Hair follicular keratinocyte (primary cell): Measurements from ENCODE around the genes SSUH2 and OXTR.

- RAMPAGE, long total RNA: no peak
Observed at GRCh38 chr3:8503189-8503414, 1.5 kb downstream of the LMCD1 start.

DNA sequence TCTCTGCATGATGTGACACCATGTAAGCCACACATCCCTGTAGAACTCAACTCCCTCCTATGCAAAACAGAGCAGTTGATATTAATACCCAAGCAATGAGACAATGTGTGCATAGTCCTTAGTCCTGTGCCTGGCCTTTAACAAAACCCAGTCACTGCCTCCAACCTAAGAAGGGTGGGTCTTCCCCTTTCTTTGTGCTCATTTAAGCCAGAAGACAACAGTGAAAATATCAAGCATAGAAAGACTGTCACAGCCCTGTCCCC is 6.1 kb downstream of the SSUH2 start:
- RAMPAGE, long total RNA: no peak

DNA sequence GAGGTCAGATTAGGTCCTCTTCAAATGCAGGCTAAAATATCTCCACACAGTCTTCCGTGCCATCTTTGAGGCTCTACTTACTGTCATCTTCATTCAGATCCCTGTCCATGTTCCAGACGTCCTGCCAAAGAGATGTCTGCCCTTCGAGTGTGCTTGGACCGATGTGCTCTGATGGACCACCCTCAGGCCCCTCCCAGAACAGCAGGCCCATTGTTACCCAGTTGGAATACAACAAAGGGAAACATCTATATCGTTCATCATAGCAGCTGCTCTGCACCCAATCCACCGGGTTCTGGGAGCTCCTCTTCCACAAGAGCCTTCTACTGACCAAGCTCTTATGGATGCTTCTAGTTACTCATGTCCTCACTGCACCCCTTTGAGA is at the start of gene SSUH2:
Gene SSUH2, minus strand, starts transcription at position 149 of the 382 bp plus-strand sequence.
- RAMPAGE, long total RNA: no peak

GRCh38 chr3:8769328-8770214 is at the start of gene OXTR:
Gene OXTR (minus strand): TSS chr3:8769613.
- RAMPAGE, long total RNA: no peak

DNA sequence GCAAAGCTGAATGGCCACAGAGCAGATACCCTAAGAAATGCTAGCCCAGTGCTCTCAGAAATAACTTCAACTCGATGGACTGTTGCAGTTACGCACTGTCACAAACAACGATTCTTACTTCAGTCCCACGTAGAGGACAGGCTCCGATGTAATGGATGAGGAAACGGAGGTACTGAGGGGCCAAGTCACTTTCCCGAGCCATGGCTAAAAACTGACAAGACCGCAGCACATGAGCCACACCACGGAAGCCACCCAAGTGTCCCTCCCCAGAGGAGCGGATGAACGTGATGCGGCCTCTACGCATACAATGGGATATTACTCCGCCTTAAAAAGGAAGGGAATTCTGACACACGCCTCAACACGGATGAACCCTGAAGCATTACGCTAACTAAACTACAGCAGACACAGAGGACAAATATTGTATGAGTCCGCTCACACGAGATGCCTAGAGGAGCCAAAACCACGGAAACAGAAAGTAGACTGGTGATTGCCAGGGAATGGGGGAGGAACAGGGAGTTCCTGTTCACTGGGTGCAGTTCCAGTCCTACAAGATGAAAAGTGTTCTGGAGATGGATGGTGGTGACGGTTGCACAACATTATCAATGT is 32.8 kb downstream of the SRGAP3 start:
- RAMPAGE, long total RNA: no peak

DNA sequence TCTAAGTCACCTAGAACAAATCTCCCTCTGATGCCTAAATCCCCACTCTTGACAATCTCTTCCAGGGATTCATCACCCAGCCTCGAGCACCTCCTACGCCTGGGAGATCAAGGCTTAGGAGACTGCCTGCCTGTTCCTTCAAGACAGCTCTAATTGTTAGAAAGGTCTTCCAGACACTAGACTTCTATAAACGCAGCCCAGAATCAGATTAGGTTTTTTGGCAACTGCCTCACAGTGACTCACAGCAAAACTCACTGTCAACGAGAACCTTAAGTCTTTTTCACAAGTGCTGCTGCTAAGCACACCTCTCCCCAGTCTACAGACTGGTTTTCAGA is 23.1 kb downstream of the SRGAP3 start:
- RAMPAGE, long total RNA: no peak

- RAMPAGE, long total RNA: no peak
Observed at GRCh38 chr3:9384363-9384975, 12.9 kb upstream of the SETD5 start.

DNA sequence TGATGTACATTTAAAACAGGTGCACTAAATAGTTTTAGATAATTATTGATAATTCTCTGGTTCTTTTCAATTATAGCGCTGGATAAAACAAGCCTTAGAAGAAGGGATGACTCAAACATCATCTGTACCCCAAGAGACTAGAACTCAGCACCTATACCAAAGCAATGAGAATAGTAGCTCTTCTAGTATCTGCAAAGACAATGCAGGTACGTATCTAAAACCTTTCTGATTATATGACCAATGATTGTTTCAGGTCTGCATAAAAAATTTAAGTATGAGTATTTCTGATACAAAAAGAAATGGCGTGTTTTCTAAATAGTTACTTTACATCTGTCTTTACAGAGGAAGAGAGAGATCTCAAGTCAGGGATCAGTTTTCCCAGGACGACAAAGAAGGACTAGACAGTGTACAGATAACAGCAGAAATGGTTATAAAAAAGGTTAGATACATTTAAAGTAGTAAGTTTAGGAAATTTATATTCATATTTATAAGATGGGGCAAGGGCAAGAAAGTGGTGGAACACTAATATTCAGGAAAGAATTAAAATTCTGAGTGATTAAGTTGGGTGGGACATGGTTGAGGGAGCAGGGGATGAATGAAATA is 56.3 kb downstream of the SETD5 start:
- RAMPAGE, long total RNA: no peak

- RAMPAGE, long total RNA: no peak
Observed at GRCh38 chr3:9695667-9695884, 8.1 kb upstream of the CPNE9 start.

GRCh38 chr3:9726951-9727587 is 4.5 kb upstream of the BRPF1 start:
- RAMPAGE, long total RNA: no peak

GRCh38 chr3:9749252-9749658 is 497 bp upstream of the OGG1 start:
- RAMPAGE, long total RNA: no peak

DNA sequence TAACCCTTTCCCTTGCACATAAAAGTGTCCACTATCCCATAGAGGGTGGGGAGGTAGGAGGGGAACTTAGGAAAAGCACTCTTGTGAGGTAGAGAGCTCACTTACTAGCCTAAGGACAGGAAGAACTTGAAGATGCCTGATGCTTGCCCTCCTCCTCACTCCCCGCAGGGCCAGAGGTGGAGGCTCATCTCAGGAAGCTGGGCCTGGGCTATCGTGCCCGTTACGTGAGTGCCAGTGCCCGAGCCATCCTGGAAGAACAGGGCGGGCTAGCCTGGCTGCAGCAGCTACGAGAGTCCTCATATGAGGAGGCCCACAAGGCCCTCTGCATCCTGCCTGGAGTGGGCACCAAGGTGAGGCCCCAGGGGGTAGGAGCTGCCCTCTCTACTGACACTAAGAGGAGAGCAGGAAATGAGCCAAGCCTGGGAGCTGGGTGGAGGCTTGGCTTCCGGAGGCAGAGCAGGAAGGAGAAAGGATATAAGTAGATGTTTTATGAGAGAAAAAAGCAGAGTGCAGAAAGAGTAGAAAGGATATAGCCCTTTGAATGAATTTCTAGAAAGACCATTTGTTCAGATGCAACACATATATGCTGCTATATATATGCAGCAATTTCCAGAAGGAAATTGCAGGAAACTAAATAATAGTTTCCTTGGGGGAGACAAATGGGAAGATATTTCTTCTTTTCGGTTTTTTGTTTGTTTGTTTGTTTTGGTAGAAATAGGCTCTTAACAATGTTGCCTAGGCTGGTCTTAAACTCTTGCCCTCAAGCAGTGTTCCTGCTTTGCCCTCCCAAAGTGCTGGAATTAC is 5.0 kb downstream of the OGG1 start:
- RAMPAGE, long total RNA: no peak

DNA sequence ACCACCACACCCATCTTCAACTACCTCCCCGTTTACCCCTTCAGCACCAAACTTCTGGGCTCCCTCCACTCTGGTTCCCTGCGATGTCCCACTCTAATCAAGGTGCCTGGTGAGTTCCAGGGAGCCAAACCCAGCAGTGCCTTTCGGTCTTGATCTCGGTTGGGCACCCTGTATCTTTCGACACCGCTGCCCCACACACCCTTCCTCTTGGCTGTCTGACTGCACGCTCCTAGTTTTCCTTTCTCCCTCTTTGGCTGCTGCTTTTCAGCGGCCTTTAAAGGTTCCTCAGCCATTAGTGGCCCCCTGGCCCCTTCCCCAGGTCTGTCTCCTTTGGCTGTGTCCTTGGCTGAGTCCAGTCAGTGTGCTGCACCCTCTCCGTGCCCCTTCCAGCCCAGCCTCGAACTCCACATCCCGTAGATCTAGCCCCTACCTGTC is 788 bp downstream of the TTLL3 start:
- RAMPAGE, long total RNA: no peak

DNA sequence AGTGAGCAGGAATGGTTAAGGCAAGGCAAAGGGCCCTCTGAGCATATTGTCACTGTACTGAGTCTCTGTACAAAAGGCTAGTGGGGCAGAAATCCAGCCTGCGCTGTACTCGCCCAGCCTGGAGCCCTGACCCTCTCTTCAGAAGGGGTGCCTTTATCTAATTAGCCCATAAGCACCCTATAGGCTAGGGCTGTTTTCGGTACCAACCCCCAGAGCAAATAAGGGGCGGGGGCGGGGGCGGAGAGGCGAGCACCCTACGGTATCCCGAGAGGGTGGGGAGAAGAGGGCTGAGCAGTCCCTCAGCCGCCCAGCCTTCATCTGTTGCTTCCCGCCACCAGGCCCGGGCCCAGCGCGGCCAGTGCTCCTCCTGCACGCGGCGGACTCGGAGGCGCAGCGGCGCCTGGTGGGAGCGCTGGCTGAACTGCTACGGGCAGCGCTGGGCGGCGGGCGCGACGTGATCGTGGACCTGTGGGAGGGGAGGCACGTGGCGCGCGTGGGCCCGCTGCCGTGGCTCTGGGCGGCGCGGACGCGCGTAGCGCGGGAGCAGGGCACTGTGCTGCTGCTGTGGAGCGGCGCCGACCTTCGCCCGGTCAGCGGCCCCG is 1.9 kb upstream of the IL17RC start:
- RAMPAGE, long total RNA: no peak

DNA sequence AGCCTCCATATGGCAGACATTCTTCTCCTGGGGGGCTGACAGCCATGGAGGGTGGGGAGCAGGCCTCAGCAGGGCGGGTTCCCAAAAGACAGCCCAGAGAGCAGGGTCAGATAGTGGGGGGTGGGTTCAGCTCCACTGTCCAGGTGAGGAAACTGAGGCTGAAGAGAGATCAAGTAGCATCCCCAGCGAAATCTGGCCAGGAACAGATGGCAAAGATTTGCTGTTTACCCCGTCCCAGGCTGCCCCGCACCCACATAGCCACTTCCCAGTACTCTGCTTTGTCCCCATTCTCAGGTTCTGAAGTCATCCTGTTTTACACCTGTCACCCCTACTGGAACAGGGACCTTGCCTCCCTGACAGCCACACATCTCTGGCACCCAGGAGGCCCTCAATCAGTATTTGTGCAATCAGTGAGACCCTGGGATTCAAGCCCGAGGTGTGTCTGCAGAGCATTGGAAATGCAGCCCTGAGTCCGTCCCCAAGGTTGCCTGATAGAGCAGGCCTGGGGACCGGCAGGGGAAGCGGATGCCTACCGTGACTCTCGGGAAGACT is 17.7 kb upstream of the FANCD2 start:
- RAMPAGE, long total RNA: no peak

DNA sequence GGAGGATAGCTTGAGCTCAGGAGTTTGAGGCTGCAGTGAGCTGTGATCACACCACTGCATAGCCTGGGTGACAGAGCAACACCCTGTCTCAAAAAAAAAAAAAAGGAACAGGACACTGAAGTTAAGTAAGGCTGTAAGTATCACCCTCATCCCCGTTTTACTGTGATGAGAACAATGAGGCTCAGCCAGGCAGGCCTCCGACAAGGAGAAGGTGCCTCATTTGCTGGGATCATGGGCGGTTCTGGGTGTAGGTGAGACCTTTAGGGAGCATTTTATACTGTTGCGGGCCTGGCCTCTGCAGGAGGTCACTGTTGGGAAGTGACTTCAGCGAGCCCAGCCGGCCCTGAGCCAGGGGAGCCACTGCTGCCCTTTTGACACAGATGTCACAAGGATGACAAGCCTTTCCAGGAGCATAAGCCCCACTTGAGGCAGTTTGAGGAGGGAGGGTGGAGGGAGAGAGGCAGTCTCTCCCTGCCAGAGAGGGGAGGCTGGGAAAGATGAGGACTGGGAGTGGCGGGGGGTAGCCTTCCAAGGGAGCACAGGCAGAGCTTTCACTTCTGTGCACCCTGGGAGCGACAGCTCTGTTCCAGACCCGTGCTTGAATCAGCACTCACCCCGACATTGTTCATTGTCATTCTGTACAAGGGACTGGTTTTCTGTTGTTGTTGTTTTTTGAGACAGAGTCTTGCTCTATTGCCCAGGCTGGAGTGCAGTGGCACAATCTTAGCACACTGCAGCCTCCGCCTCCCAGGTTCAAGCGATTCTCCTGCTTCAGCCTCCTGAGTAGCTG is 30.9 kb downstream of the IRAK2 start:
- RAMPAGE, long total RNA: no peak

DNA sequence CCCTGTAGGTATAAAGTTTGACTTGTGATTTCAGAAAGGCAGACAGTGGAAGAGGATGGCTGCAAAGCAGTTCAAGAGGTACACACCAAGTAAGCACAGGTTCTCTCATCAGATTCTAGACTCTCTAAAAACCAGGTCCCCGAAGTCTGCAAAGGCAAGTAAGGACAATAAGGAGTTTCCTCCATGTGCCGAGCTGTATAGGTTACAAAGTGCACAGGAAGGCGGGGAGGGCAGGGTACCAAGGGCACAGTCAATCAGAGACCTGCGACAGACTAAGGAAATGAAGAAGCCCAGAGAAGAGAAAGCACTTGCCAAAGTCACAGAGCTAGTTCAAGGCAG is 1.8 kb downstream of the SEC13 start:
- RAMPAGE, long total RNA: no peak

DNA sequence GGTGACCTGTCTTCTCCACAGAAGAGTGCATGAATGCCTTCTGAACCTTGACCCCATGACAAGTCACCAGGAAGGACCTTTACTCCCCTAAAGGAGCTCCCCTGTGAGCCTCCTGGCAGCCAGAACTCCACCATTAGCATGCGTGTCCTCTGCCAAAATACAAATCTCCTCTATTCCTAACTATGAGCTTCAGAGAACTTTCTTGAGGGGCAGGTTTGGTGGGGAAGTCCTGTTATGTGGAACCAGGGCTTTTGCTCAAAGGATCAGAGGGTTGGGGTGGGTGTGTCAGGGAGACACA is 129.3 kb upstream of the ATP2B2 start:
- RAMPAGE, long total RNA: no peak

DNA sequence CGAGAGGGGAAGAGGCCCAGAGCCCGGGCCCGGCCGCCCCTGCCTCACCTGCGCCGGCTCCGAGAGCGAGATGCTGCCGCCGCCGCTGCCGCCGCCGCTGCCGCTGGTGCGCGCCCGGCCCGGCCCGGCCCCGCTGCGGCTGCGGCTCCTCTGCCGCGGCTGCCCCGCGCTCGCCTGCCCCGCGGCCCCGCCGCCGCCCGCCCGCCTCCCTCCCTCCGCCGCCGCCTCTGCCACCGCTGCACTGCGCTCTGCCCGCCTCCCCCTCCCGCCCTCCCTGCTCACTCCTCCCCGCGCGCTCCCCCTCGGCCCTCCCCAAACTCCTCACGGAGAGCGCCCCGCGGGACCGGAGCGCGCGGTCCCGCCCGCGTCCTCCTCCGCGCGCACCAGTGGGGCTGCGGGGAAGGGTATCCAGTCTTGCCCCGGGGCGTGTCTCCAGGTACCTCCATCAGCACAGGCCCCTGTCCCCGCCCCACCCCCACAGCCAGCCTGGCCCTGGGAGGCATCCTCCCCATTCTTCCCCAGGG is 108.1 kb upstream of the SLC6A11 start:
- RAMPAGE, long total RNA: no peak

DNA sequence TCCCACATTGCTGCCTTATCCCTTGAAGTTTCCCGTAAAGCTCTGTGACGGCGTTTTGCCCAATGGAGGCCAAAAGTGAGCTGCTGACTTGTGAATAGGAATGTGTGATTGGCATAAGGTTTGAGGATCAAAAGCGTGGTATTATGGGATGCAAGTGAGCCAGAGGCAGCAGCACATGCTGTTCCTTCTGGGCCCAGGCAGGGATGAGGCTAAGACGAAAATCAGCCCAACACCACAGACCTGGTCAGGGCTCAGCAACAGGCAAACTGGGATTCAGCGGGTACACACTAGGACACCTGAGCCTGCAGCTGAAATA is 47.0 kb upstream of the SLC6A11 start:
- RAMPAGE, long total RNA: no peak